ENCODE results near the gene PCMTD2.

- PRO-cap = no peak
- RAMPAGE, long total RNA, 5 experiments = start-site peak on the plus strand in 4 of 5 experiments, at chr20:64066918-64067103 at its widest, 6 to 9 reads per replicate
- RRBS = no CpG with 5 or more reads among the region's 13 CpGs
Observed at GRCh38 chr20:64066719-64067386, 3.9 kb downstream of the TCEA2 start.

- PRO-cap = no peak
- RAMPAGE, long total RNA, 5 experiments = no peak in any of the 5 experiments
- RRBS = no CpG with 5 or more reads among the region's 23 CpGs
Observed at GRCh38 chr20:64164916-64165811, 912 bp downstream of the MYT1 start.

- PRO-cap = no peak
- RAMPAGE, long total RNA, 5 experiments = no peak in any of the 5 experiments
- RRBS = 49% methylated on average over 12 of the region's 18 CpGs
Observed at GRCh38 chr20:64227248-64227717, 28.3 kb upstream of the PCMTD2 start.

DNA sequence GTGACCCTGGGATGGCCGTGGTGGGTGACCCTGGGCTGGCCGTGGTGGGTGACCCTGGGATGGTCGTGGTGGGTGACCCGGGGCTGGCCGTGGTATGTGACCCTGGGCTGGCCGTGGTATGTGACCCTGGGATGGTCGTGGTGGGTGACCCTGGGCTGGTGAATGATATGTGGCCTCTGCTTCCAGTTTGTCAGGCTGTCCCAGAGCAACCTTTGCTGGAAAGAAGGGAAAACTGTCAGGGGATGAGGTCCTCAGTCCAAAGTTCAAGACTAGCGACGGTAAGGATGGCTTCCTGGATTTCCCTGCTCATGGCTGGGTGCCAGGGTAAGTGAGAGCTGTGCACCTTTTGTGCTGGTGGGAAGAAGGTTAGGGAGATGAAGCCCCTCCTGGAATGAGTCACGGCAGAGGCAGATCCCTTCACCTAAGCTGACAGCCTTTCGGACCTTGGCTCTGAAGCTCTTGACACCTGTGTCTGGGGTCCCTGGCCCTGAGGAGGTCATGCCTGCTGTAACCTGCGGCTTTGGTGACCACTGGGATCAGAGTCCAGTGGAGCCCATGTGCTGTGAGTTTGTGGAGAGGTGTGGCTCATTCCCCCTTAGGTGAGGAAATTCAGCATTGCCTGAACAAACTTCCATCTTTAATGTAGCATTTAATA lies 19.1 kb upstream of the PCMTD2 start:
- PRO-cap = no peak
- RAMPAGE, long total RNA, 5 experiments = no peak in any of the 5 experiments
- RRBS = no CpG with 5 or more reads among the region's 12 CpGs

GRCh38 chr20:64254832-64255898 lies at the start of gene PCMTD2:
PCMTD2 (plus strand) TSS chr20:64255748.
- PRO-cap = bidirectional peak, plus-strand start at chr20:64255724, minus-strand start at chr20:64255670
- RAMPAGE, long total RNA, 5 experiments = start-site peak on the plus strand in 3 of 5 experiments, at chr20:64255730-64255796 at its widest, 26 to 65 reads per replicate
- RRBS = 1% methylated on average over 17 of the region's 87 CpGs

DNA sequence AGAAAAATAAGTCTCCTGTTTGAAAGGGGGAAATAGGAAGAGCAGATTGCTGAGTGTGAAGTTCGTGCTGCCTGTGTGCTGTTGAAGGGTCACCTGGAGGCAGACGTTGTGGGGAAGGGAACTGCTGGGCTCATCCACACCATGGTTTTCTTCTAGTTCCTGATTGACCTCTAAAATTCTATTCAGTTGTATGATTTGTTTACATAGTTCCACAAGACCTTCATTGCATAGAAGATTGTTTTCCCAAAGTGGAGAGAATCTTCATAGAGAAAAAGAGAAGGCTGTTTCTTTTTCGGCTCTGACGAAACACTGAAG lies 18.0 kb downstream of the PCMTD2 start:
- PRO-cap = no peak
- RAMPAGE, long total RNA, 5 experiments = start-site peak on the plus strand in 2 of 5 experiments, centred at positions 142 to 154 of the sequence, 6 to 33 reads per replicate
- RRBS = no CpG with 5 or more reads among the region's 4 CpGs